ENCODE measurements around the genes GP1BB, RANBP1 and TRMT2A.

DNA sequence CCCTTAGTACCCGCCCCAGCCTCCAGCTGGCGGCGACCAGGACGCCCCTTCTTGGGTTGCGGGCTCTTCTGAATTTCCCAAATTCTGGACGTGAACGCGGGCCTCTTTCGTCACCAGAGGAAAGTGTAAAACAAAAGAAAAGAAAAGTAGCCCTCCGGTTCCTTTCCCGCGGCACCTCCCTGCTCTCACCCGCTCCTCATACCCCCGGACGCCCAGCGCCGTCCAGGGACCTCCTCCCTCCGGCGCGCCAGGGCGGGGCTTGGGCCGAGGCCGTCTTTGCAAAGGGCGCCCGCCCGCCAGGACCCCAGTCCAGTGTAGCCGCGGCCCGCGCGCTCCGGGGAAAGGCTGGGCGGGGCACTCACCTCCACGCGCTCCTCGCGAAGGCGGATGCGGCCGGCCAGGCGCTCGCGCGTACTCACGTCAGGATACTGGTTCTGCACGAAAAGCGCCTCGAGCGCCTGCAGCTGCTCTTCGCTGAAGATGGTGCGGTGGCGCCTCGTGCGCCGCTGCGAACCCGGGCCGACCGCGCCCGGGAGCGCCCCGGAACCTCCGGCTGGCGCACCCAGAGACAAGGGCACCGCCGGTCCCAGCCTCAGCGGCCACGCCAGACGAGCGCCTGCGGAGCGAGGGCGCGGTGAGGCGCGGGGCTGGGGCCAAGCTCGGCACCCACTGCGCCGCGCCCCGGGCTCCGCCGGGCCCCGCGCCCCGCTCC is 635 bp downstream of the GSC2 start:
- RRBS, result 94% methylated on average over 24 of the region's 87 CpGs

DNA sequence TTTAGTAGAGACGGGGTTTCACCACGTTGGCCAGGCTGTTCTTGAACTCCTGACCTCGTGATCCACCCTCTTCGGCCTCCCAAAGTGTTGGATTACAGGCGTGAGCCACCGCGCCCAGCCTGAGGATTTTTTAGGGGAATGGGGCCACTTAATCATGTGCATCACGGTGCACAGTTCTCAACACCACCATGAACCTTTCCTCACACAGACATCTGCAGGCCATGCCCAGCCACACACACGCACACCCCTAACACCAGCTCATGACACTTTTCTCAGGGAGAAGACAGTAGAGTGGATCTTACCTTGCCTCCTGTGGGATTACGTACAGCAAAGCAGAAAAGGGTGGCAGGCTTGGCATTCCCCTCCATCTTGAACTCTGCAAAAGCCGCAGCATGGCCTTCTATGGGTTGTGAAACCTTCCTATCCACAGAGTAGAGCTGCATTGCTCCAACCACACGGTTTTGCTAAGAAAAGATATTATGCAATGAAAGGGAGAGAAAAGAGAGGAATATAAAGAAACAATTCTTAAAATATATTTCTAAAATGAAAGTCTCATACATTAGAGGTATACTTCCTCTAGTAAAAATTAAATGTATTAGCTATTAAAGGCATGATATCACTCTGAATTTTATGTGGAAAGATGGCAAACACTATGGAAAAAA is 48.9 kb downstream of the CLTCL1 start:
- RRBS, result no CpG with 5 or more reads among the region's 12 CpGs

DNA sequence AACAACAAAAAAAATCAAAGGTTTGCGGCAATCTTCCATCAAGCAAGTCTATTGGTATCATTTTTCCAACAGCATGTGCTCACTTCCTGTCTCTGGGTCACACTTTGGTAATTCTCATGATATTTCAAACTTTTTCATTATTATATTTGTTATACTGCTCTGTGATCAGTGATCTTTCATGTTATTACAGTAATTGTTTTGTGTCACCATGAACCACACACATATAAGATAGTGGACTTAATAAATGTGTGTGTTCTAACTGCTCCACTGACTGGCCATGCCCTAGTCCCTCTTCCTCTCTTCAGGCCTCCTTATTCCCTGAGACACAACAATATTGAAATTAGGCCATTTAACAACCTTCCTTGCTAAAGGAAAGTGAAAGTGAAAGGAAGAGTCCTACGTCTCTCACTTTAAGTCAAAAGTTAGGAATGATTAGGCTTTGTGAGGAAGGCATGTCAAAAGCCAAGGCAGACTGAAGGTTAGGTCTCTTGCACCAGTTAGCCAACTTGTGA is 32.1 kb downstream of the CLTCL1 start:
- RRBS, result no CpG with 5 or more reads among the region's 2 CpGs

DNA sequence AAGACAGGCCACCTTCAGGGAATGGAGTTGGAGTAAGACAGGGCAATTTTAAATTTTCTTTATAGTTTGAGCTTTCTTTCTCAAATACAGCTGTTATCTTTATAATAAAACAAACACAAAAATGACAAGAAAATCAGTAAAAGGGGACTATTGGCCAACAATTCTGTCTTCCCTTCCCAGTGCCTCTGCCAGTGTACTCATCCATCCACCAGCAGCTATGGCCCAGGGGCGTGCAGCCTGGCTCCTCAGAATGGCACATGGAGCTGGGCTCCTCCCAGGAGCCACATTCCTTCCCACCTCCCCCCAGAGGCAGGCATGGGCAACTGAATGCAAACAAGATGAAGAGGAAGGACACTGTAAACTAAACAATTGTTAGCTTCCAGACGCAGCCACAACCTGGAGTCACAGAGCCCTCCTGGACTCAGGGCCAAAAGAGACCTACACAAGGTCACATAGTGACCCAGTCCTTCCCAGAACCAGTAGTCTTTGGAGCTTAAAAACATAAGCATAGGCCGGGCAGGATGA is 30.5 kb upstream of the CLDN5 start:
- RRBS, result no CpG with 5 or more reads among the region's 3 CpGs

GRCh38 chr22:19723123-19723725 is at the start of gene GP1BB:
Gene GP1BB (plus strand): TSS chr22:19723539.
- RRBS, result 47% methylated on average over 7 of the region's 56 CpGs

DNA sequence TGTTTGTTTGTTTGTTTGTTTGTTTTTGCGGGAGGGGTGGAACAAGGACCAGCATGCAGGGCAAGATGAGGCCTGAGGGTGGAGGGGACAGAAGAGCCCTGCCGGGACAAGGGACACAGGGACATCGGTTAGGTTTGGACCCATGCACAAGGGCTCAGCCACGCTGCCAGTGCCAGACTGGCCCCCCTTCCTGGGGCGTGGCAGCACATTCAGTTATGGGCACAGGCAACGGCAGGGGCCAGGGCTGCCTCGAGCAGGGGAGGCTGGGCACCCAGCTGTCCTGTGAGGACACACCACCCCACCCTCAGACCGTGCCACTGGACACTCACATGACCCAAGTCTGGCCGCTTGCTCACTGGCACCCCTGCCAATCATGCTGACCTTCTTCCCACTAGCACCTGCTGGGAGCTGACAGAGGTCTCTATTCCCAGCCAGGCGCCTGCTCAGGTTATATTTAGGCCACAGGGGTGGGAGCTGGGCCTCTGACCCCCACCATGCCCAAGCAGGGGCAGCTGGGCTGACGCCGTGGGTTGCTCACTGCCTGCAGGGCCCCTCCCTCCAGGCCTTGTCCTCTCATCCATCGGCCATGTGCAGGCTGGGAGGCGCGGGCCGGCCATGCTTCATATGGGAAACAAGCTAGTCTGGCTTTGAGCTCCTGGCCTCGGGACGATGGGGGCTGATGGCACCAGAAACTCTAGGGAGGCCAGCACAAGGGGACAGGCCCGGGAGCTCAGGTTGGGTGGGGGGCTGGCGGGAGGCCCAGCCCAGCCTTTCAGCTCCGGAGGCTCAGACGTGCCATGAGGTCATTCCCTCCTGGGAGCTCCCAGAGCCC is 15.3 kb upstream of the TBX1 start:
- RRBS, result 82% methylated on average over 4 of the region's 22 CpGs

- RRBS, result 1% methylated on average over 55 of the region's 131 CpGs
These were observed 5.2 kb downstream of the TBX1 start for GRCh38 chr22:19765436-19766568.

DNA sequence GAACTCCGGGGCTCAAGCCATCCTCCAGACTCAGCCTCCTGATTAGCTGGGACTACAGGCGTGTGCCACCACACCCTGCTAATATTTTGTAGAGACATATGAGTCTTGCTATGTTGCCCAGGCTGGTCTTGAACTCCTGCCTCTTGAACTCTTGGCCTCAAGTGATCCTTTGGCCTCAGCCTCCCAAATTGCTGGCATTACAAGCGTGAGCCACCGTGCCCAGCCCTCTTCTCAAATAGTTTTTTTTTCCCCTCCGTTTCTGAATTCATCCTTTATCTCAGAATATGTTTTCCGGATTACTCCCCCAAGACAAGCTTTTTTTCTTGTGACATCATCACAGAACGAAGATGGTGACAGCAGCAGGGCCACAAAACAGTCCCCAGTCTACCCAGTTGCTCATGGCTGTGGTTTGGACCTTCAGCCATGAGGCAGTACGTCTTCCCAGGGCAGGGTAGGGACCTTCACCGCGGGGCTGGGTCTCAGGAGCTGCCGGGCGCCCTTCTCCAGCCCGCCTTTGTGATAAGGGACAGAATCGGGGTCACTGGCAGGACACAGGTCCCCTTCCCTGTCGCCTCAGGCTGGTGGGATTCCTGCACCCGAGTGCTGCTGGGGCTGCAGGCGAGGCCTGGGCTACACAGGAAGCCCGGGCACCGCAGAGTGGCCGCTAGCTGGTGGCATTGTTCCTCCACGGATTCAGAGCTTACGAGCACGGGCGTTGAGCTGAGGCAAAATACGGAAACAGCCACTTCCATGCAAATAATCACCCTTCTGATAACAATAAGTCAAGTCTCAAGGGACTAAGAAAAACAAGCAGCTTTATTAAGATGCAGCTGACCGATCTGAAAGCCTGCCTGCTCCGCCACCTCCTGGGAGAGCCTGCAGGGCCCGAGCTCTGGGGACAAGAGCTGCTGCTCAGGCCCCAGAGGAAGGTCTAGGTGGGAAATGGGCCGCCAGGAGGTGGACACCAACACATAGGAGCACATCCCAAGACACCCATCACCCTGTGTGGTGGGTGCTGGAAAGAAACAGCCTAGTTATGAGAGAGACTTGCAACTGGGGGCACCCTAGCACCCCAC is 12.2 kb downstream of the TBX1 start:
- RRBS, result no CpG with 5 or more reads among the region's 29 CpGs

DNA sequence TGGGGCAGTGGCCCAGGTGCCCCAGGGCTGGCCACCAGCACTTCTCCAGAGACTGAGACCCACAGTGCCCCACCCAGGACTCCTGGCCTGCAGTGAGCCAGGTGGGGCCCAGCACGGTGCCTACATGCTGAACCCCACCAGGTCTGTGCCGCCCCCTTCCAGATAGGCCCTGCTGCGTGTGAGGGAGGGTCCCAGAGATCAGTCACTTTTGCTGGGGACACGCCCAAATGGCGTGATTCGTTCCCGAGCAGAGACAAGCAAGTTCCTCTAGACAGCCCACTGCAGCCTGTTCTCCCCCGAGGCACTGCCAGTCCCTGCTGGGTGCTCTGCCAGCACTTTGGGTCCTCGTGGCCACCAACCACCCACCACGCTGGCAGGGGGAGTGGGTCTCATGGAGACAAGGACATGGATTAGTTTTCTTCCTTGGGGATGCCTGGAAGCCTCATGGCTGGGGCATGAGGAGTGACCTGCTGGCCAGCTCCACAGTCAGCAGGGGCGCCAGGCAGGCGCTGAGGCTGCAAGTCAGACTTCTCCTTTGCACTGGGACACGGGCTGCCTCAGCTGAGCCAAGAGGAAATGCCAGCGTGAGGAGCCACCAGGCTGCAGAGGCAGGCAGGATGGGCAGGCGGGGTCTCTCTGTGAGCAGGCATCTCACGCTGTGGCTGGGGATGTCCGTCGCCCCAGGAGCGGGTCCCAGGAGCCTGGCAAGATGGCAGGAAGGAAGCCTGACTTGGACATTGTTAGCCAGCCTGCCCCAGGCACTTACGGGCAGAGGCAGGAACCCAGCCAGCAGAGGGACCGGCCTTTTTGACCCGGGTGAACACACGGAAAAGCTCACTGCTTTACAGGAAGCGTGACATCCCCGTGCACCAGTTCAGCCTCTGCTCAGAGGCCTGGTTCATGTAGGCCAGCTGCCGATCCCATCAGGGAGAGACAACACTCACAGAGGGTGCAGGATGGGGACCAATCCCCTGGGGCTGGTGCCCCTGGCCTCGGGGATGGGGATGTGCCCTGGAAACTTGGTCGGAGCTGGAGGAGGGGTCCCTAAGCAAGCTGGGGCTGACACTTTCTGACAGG is 10.3 kb downstream of the GNB1L start:
- RRBS, result no CpG with 5 or more reads among the region's 28 CpGs

DNA sequence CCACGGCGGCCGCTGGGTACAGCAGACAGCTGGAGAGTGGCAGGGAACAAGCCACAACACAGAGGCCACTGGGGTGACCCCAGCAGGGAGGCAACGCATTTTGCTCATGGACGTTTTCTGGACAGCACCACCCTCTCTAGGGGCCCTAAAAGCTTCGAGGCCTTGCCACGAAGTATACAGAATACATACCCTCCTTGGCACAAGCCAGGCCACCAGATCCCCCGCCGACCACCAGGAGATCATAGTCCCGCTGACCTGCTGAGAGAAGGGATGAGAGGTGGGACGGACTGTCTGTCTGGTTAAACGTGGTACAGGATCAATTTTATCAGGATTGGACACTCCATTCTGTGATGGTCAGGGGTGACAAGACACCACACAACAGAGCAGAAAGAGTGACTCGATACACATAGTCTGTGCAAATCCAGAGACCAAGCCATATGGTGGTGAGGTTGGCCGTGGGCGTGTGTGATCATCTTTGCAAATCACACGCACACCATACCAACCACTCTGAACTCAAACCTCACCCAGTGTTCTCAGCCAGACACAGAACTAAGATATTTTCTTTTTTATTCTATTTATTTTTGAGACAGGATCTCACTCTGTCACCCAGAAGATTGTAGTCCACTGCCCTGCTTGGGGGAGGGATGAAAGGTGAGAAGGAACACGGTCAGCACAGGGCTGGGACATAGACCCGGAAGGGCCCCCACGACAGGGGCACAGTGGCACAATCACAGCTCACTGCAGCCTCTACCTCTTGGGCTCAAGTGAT is 10.5 kb upstream of the COMT start:
- RRBS, result no CpG with 5 or more reads among the region's 19 CpGs

DNA sequence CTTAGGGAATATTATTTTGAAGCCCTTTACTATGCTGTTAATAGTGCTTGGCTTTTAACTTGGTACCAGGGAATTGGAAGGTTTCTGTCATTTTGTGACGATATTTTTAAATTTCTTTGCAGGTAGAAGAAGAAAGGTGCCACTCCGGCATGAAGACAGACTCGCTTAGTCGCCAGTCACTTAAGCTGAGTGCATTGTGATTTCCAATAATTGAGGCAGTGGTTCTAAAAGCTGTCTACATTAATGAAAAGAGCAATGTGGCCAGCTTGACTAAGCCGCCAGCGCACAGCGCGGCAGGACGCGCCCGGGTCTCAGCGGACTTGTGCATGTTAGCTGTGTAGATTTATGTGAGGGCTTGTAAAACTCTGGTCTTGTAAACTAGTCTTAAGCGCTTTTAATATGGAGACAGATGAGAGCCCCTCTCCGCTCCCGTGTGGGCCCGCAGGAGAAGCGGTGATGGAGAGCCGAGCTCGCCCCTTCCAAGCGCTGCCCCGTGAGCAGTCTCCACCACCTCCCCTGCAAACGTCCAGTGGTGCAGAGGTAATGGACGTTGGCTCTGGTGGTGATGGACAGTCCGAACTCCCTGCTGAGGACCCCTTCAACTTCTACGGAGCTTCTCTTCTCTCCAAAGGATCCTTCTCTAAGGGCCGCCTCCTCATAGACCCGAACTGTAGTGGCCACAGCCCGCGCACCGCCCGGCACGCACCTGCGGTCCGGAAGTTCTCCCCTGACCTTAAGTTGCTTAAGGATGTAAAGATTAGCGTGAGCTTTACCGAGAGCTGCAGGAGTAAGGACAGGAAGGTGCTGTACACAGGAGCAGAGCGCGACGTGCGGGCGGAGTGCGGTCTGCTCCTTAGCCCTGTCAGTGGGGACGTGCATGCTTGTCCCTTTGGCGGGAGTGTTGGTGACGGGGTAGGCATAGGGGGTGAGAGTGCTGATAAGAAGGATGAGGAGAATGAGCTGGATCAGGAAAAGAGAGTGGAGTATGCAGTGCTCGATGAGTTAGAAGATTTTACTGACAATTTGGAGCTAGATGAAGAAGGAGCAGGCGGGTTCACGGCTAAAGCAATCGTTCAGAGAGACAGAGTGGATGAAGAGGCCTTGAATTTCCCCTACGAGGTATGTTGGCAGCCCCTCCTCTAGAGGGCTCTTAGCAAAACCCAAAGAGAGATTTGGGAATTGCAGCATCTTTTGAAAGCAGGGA is 5.9 kb downstream of the DGCR8 start:
- RRBS, result no CpG with 5 or more reads among the region's 50 CpGs

GRCh38 chr22:20107193-20107973 is 8.5 kb upstream of the RANBP1 start:
- RRBS, result no CpG with 5 or more reads among the region's 11 CpGs

- RRBS, result 34% methylated on average over 11 of the region's 36 CpGs
These were observed at the start of gene RANBP1 for GRCh38 chr22:20115876-20116689. Gene RANBP1 (plus strand): TSS chr22:20116104.

DNA sequence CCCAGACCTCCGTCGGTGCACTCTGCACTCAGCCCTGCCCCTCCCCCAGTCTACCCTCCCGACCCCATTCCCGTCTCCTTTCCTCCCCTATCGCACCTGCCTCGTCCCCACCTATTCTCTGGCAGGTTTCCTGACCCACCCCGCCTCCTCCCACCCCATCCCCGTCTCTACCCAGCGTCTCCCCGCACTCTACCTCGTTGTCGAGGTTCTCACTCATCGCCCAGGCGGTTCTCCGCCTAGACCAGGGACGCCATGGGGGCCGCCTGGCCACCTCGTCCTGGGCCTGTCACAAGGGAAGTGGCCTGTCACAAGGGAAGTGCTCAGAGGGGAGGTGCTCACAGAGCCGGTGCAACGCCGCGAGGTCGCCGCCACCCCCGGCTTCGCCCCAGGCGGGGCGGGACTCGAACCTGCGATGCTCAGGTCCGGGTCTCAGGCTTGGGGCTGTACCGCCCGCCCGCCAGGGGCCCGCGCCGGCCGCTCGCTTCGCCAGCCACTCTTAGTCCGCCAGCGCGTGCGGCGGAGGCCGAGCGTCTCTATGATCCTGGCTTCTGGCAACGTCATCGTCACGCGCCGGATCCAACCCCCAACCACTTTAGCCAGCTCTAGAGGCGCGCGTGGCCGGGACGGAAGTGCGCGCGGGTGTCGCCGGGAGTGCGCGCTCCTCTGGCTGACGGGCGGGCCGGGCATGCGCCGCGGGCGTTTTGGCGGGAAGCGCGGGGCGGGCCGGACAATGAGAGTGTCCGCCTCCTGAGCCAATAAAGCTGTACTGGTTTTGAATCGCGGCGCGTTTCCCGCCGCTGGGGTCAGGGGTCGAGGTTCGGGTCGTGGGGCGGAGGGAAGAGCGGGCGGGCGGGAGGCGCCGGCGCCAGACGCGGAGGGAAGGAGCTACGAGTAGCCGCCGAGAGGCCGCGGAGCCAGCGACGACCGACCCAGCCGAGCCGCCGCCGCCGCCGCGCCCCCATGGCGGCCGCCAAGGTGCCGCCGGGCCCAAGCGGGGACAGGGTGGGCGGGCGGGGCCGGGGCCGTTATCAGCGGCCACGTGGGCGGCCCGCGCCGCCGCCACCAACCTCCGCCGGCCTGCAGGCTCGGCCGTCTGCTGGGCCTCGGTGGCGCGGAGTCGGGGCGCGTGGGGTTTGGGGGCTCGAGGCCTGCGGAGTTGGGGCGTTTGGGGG is at the start of gene TRMT2A:
Gene TRMT2A (minus strand): TSS at position 537 of the 1,172 bp plus-strand sequence.
- RRBS, result 4% methylated on average over 56 of the region's 139 CpGs

GRCh38 chr22:20132273-20132782 is 724 bp downstream of the ZDHHC8 start:
- RRBS, result 1% methylated on average over 5 of the region's 19 CpGs

GRCh38 chr22:20143126-20143819 is 7.6 kb downstream of the CCDC188 start:
- RRBS, result 100% methylated on average over 4 of the region's 56 CpGs

DNA sequence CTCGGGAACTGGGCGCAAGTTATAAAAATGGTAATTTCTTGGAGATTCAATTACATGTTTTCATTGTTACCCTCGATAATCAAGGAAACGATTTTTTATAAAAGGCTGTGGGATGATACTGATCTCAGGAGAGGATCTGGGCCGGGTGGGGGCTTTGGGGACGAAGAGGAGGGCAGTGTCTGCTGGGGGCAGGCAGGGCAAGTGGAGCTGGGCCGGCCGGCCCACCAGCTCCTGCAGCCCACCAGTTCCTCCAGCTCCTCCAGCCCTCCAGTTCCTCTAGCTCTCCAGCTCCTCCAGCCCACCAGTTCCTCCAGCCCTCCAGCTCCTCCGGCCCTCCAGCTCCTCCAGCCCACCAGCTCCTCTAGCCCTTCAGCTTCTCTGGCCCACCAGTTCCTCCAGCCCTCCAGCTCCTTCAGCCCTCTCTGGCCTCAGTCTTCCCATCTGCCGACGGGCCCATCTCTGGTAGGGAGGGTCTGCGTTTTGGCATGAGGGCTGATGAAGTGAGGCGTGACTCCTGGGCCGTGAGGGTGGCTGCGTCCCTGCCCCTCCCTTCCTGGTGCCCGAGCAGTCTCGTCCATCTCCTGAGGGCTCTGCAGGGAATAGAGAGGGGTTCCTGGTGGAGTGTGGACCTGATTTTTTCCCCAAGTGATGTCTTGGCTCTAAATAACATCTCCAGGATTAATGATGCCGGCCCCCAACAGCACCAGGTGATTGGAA is 9.2 kb upstream of the CCDC188 start:
- RRBS, result no CpG with 5 or more reads among the region's 18 CpGs

DNA sequence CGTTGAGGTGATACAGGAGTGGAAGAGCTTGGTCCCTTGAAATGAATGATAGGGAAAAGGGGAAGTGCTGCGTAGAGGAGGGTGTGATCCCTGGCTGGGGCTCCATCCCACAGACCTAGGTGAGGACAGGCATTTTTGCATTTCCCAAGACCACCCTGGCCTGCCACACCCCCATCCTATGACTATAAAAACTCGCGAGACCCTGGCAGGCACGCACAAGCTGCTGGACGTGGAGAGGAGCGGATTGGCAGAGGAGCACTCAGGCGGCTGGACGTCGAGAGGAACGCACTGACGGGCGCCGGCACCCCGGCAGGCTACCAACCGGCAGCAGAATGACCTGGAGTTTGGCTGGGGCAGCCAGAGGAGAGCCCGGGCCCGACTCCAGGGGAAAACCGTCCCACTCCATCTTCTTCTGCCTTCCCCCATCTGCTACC is 32.6 kb downstream of the RTN4R start:
- RRBS, result 93% methylated on average over 2 of the region's 19 CpGs

DNA sequence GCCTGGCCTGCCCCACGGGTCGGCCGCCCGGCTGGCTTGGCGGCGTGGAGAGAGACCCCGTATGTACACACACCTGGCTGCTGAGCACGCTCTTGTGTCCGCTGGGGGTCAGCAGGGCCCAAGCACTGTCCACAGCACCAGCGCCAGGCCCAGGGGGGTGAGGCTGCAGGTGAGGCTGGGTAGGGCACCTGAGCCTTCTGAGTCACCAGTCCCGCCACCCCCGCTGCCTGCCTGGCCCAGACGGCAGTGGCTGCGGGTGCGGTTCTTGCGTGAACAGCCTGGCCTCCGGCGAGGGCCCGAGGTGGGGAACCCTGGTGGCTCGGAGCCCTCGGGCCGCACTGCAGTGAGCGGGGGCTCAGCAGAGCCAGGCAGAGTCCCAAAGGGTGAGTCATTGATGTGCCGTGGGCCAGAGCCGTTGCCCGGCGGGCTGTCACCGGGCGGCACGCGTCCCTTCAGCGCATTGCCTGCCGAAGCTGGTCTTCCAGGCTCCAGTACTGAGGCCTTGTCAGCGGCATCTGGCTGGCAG is 26.5 kb downstream of the RTN4R start:
- RRBS, result no CpG with 5 or more reads among the region's 34 CpGs

GRCh38 chr22:20298651-20299362 is 21.1 kb downstream of the DGCR6L start:
- RRBS, result 64% methylated on average over 13 of the region's 62 CpGs

All from HCT116 (cell line).